ENCODE results near the gene DPYSL4.

- CAGE, long polyA plus RNA, result no peak
- RRBS, result no CpG with 5 or more reads among the region's 8 CpGs
Observed at GRCh38 chr10:127990307-127990838, 83.5 kb downstream of the PTPRE start.

GRCh38 chr10:128042152-128042675, 84.0 kb downstream of the MKI67 start:
- CAGE, long polyA plus RNA, result no peak
- RRBS, result 33% methylated on average over 3 of the region's 17 CpGs

- CAGE, long polyA plus RNA, result no peak
- RRBS, result no CpG with 5 or more reads among the region's 16 CpGs
Observed at GRCh38 chr10:128049504-128050659, 76.3 kb downstream of the MKI67 start.

DNA sequence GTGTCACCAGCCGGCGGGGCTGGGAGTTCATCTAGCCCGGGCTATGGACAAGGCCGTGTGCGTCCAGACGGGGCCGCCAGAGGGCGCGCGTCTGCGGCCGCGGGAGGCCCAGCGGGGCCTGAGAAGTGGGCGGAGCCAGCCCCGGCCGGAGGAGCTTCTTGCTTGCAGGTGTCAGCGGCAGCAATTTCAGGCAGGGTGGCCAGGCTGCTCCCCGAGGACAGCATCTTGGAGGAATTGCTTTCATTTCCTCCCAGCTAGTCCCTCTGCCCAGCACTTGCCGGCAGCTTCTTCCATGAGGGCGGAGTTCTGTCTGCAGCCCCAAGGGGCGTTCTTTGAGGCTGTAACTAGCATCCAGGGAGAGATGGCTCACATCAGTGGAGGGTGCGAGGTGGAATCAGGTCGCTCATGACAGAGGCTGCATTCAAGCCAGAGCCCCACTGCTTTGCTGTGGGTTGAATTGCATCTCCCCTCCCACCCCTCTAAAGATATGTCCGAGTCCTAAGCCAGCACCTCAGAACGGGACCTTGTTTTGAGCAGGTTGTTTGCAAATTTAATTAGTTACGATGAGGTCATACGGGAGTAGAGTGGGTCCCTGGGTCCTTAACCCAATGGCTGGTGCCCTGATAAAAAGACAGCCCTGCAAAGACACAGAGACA, 85.9 kb upstream of the MKI67 start:
- CAGE, long polyA plus RNA, result no peak
- RRBS, result 4% methylated on average over 4 of the region's 28 CpGs

- CAGE, long polyA plus RNA, result no peak
- RRBS, result no CpG with 5 or more reads among the region's 11 CpGs
Observed at GRCh38 chr10:129531430-129532115, 64.5 kb downstream of the MGMT start.

- CAGE, long polyA plus RNA, result no peak
- RRBS, result no CpG with 5 or more reads among the region's 2 CpGs
Observed at GRCh38 chr10:129610745-129611518, 143.9 kb downstream of the MGMT start.

- CAGE, long polyA plus RNA, result no peak
- RRBS, result 32% methylated on average over 23 of the region's 73 CpGs
Observed at GRCh38 chr10:129958572-129959251, 5.4 kb downstream of the EBF3 start.

DNA sequence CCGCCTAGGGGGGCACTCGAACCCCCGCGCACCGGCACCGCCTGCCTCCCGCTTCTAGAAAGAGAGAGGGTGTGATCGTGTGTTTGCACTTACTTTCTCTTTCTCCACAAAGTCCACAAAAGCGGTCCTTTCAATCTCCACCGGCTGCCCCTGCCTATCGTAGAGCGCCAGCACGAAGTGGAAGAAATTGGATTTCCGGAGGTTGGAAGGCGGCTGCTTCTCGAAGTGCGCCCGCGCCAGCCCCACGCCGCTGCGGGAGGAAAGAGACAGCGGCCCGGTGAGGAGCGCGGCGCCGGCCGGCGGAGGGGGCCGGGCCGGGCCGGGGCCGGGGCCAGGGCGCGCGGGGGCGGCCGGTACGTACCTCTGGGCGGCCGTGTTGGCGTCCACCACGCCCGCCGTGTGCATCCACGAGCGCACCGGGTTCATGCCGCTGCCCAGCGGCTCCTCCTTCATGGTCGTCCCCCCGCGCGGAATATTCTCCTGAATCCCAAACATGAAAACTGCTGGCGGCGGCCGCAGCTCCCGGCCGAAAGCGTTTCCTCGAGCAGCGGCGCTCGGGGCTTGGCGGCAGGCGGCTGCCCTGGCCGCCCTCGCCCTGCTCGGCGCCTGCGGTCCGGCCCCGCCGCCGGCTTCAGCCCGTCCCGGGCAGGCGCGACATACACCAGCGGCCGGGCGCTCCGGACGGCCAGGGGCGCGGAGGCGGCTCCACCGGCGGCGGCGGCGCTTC, 637 bp downstream of the EBF3 start:
- CAGE, long polyA plus RNA, result no peak
- RRBS, result 1% methylated on average over 49 of the region's 93 CpGs

- CAGE, long polyA plus RNA, result no peak
- RRBS, result no CpG with 5 or more reads among the region's 13 CpGs
Observed at GRCh38 chr10:131676736-131677167, 224.1 kb upstream of the PPP2R2D start.

DNA sequence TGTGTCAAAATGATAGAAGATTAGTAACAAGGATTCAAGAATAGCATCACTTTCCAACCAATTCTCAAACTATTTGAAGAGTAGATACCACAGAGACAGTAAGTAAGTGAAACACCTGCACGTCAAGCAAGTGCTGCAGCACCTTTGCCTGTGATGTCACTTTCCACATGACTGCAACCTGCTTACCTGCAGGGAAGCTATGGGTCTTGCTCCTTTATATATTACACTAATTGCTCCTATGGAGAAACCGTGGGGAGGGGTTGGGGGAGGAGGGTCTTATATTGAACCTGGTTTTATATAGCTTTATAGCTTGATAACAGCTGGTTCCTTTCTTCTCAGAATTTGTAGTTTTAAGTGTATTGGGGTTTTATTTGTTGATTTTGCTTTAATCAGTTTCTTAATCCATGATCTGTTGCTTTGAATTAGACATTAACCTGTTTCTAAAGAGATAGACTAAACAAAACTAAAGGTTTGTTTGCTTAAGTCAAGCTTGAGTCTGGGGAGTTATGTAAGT, 5.2 kb downstream of the PPP2R2D start:
- CAGE, long polyA plus RNA, result no peak
- RRBS, result no CpG with 5 or more reads among the region's 2 CpGs

DNA sequence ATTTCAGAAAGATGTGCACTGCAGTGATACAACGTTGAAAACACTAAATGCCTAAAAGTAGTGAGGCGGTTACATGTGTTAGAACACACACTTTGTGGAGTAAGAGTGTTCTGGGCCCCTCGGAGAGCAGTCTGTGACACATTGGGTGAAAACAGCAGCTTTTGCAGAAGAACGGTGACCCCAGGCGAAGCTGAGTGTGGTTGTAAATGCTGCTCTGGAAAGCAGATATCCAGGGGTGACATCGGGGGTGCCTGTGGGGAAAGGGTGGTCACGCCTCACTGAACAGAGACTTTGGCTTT, 13.7 kb downstream of the PPP2R2D start:
- CAGE, long polyA plus RNA, result no peak
- RRBS, result no CpG with 5 or more reads among the region's 7 CpGs

DNA sequence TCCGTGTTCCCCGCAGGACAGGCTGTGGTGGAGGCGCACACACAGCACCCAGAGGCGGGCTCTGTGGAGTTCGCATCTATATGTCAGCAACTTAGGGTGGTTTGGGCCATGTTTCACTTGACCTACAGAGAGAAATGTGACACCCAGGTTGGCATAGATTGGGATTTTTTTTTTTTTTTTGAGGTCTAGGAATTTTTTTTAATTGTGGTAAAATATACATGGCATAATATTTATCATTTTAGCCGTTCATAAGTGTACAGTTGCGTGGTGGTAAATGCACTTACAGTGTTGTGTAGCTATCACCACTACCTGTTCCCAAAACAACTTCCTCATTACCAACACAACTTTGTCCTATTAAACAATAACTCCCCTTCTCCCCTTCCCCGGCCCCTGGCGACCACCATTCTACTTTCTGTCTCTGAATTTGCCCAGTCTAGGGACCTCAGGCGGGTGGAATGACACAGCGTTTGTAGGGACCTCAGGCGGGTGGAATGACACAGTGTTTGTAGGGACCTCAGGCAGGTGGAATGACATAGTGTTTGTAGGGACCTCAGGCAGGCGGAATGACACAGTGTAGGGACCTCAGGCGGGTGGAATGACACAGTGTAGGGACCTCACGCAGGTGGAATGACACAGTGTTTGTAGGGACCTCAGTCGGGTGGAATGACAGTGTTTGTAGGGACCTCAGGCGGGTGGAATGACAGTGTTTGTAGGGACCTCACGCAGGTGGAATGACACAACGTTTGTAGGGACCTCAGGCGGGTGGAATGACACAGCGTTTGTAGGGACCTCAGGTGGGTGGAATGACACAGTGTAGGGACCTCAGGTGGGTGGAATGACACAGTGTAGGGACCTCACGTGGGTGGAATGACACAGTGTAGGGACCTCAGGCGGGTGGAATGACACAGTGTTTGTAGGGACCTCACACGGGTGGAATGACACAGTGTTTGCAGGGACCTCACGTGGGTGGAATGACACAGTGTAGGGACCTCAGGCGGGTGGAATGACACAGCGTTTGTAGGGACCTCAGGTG, 15.7 kb downstream of the PPP2R2D start:
- CAGE, long polyA plus RNA, result no peak
- RRBS, result no CpG with 5 or more reads among the region's 27 CpGs

DNA sequence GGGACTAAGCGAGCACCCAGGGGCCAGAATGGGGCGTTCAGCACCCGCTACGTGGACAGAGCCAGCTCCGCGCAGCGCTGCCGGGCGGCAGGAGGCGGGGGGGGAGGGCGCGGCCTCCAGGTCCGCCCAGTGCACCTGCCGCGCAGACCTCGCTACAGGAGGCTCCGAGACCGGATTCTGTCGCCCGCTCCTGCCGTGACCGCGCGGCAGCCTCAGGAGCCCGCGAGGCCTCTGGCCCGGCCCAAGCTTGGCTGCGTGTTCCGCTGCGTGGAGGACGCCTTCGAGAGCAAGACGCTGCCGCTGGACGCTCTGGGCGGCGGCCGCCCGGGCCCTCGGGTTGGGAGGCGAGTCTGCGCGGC, 1.1 kb upstream of the DPYSL4 start:
- CAGE, long polyA plus RNA, result no peak
- RRBS, result 3% methylated on average over 38 of the region's 43 CpGs

DNA sequence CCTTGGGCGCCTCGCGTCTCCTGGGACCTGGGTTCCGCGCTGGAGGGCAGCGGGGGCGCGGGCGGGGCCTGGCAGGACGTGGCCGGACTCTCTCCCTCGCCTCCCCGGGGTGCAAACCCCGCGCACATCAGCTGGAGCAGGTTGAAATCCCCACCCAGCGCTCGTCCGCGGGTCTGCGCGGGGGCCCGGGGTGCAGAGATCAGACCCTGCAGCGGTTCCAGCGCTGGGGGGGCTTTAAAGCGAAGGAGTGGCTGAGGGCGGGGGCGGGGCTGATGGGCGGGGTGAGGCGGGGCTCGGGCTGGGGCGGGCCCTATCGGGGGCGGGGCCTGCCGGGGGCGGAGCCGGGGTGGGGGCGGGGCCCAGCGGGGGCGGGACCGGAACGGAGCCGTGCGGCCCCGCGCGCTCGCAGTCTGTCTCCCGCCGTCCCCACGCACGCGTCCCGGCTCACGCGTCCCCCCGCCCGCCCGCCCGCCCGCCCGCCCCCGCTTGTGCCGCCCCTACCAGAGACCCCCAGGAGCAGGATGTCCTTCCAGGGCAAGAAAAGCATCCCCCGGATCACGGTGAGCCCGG, at the start of gene DPYSL4:
TSS of gene DPYSL4 (plus strand) at position 406 of the 570 bp plus-strand sequence.
- CAGE, long polyA plus RNA, result no peak
- RRBS, result 2% methylated on average over 33 of the region's 66 CpGs

GRCh38 chr10:132351252-132351722, 19.3 kb downstream of the LRRC27 start:
- CAGE, long polyA plus RNA, result no peak
- RRBS, result no CpG with 5 or more reads among the region's 22 CpGs

GRCh38 chr10:132404808-132405942, 8.2 kb downstream of the PWWP2B start:
- CAGE, long polyA plus RNA, result no peak
- RRBS, result 85% methylated on average over 55 of the region's 115 CpGs

GRCh38 chr10:132408781-132409528, 12.0 kb downstream of the PWWP2B start:
- CAGE, long polyA plus RNA, result no peak
- RRBS, result 86% methylated on average over 8 of the region's 27 CpGs

GRCh38 chr10:132463987-132465110, 67.3 kb downstream of the PWWP2B start:
- CAGE, long polyA plus RNA, result no peak
- RRBS, result no CpG with 5 or more reads among the region's 35 CpGs

GRCh38 chr10:132538455-132539391, 1.1 kb downstream of the INPP5A start:
- CAGE, long polyA plus RNA, result no peak
- RRBS, result no CpG with 5 or more reads among the region's 7 CpGs

DNA sequence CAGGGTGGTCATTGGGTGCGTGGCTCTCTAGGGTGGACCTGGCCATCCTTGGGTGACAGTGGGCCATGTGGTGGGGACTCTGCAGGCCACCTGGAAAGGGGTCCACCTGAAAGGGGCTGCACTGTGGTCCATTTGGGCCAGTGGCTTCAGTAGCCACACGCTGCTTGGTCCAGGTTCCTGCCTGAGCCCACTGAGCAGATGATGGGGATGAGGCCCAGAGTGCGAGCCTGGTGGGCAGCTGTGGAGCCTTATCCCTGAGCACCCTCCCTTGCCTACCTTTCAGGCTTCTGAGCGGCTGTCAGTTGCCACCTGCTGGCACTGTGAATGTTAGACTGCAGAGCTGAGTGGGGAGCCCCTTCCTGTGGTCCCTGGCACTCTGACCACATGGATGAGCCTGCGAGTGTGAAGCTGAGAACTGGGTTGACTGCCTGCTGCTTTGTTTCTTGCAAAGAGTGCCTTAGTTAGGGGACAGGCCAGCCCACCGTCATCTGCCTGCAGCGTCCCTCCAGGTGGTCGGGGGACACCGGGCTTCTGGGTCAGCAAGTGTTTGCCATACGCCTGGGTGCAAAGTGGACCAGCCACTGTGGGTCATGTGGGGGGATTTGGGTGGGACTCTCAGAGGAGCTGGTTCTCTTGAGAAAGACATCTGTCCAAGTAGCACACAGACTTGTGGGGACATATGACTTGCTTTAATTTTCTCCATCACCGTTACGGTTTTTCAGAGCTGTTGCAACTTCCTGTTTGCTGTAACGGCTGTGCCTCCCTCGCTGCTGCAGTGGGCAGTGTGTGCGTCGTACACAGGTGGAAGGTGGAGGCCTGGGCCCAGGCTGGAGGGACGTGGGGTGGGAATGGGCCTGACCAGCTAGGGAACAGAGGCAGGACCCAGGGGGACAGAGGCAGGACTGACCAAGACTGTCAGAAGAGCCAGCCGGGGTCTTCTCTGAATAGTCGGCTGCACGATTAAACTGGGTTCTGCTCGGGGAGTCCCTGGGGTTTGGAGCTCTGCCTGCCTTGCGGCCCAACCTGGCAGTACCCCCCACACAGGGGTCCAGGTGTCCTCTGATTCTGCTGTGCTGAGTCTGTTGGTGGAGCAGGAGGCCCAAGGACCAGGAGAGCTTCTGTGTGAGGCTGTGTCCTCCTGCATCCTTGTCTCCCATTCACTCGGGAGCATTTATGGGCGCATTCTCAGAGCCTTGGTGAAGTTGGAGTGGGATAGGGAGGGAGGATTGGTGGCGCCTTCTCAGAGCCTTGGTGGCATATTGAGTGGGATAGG, 13.7 kb downstream of the INPP5A start:
- CAGE, long polyA plus RNA, result no peak
- RRBS, result no CpG with 5 or more reads among the region's 25 CpGs

Data from osteoblast (primary cell).